ENCODE results near the genes AKAP7 and TAAR2.

- RRBS = no CpG with 5 or more reads among the region's 1 CpG
Measured at GRCh38 chr6:128288810-128289503, 231.4 kb downstream of the PTPRK start.

- RRBS = 5% methylated on average over 7 of the region's 36 CpGs
Measured at GRCh38 chr6:128518972-128519523, 1.4 kb downstream of the PTPRK start.

GRCh38 chr6:128910764-128911508 lies 28.0 kb downstream of the LAMA2 start:
- RRBS = no CpG with 5 or more reads among the region's 23 CpGs

DNA sequence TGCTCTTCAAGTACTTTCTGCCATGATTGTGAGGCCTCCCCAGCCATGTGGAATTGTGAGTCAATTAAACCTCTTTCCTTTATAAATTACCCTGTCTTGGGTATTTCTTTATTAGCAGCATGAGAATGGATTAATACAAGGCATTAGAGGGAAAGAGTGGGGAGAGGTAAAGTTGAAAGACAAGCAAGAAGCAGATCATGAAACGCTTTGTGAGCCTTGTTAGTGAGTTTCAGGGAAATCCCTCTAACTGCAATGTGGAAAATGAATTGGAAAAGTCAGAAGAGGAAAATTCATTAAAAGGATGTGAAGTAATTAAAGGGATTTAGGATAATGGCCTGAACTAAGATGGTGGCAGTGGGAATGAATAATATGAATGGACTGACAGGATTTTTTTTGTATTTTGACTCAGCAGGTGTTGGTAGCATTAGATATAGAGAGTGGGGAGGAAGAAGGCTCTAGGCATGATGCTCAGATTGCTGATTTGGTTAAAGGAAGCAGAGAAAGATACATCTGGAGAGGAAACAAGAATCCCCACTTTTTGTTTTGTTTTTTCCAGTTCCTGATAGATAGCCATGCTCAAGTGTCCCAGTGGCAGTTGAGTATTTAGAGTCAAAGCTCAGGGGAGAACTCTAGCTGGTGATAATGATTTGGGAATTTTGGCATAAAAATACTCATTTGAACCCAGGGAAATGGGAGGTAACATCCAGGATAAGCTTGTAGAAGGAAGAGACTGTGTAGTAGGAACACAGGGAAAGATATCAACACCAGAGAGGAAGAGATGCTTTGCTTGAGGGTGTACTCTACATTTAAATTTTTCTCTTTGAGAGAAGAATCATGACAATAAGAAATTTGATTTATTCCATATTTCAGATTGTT lies 93.1 kb downstream of the LAMA2 start:
- RRBS = no CpG with 5 or more reads among the region's 1 CpG

- RRBS = no CpG with 5 or more reads among the region's 6 CpGs
Measured at GRCh38 chr6:129246268-129246869, 363.4 kb downstream of the LAMA2 start.

DNA sequence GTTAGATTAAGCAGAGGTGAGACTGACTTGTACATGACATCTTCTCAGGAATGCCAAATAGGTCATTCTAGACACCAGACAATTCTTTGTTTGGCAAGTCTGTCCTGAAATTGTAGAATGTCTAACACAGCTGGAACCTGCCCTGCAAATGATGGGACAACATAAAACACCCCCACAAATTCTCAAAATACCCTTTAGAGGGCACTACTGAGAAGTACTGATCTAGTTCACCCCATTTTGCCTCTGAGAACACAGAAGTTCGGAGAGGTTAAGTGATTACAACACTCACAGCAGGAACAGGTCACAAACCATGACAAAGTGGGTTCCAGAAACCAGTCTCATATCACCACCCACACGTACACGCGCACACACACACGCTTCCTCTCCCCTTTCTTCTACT lies 38.2 kb downstream of the ARHGAP18 start:
- RRBS = no CpG with 5 or more reads among the region's 5 CpGs

- RRBS = no CpG with 5 or more reads among the region's 7 CpGs
Measured at GRCh38 chr6:129775083-129775482, 65.1 kb upstream of the ARHGAP18 start.

DNA sequence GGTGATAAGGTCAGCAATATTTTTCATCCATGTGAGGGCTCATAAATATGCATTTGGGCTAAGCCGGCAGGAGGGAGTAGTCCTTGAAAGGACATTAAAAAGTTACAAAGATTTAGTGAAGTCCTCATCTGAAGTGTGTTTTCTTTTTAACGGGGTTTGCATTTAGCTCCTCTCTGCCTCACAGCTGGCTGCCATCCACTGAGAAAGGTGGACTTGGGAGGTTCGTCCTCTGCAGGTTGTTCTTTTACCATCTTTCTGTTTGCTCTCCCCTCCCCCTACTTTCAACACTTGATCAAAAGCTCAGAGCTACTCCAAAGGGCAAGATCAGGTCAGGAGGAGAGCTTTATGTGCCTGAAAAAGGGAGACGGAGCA lies 26.2 kb downstream of the SMLR1 start:
- RRBS = no CpG with 5 or more reads among the region's 4 CpGs

DNA sequence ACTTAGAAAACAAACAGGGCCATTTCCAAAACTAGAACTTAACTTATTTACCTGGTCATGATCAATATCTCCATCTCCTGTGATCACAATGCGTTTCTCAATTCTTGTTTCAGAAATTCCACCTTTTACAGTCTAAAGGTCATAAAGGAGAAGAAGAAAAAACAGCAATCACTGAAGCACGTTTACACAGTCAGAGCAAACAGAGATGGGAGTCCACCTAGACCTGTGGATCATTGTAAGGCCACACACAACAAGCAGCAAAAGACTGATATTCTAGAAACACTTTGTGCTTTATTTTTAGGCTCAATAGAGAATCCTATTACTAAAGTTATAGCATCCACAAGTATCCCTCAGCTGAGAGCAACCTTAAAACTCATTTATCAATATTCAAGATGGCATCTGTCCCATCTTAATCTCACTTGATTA lies 36.4 kb downstream of the SMLR1 start:
- RRBS = no CpG with 5 or more reads among the region's 2 CpGs

GRCh38 chr6:131134833-131136141 lies at the start of gene AKAP7:
Gene AKAP7 (plus strand): TSS chr6:131135467.
- RRBS = 1% methylated on average over 44 of the region's 108 CpGs

DNA sequence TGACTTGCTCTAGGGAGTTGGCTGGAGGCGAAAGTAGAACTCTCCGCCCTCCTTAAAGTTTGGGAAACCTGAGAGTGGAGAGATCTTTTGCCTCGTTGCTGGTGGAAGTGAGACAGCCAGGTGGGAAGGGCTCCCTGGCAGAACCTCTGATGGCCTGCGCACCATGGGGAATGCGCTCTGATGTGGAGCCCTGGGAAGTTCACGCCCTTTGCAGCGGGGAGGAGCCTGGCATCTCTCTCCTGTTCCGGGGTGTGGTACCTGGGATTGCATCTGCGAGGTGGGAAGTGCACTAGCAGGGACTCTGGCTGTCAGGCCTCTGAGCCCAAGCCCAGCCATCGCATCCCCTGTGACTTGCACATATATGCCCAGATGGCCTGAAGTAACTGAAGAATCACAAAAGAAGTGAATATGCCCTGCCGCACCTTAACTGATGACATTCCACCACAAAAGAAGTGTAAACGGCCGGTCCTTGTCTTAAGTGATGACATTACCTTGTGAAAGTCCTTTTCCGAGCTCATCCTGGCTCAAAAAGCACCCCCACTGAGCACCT lies 159.9 kb downstream of the AKAP7 start:
- RRBS = no CpG with 5 or more reads among the region's 14 CpGs

DNA sequence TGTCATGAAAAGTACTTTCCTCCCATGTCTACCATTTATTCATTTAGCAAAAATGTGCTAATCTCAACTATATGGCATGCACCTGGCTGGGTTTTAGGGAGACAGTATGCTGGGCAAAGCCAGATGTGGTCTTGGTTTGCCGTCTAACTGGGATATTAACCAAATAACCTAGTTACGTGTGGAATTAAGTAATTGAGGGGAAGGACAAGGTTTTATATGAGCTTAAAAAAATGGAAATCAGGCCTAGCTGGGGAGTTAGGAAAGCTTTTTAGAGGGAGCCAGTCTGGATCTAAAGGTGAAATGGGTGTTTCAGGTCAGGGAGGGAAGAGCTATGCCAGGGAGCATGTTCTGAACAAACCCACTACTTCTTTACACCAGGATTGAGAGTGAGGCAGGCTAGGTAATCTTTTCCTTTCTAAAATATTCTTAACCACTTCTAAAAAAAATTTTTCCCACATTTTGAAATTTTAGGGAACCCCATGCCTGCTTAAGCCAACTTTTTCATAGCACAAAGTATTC lies 41.4 kb downstream of the ENPP1 start:
- RRBS = no CpG with 5 or more reads among the region's 2 CpGs

GRCh38 chr6:131949567-131949691 lies 1.7 kb downstream of the CCN2 start:
- RRBS = no CpG with 5 or more reads among the region's 1 CpG

GRCh38 chr6:132624122-132624517 lies at the start of gene TAAR2:
Gene TAAR2 (minus strand): TSS chr6:132624275.
- RRBS = no CpG with 5 or more reads among the region's 6 CpGs

DNA sequence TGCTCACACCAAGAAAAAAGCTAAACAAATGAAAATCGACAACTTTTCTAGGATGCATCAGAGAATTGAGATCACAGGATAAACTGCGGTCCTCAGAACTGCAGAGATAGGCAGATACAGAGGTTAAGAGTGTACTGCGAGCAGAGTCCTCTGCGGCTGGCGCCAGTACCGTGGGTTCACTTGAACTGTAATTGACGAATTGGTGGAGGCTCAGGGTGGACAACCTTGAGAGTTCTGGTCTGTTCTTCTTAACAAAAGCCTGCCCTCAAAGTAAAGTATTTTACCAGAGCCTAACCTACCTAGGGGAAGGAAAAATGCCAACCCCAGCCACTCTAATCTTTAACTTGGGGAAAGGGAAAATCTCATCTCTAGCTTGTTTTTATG lies 2.4 kb upstream of the VNN1 start:
- RRBS = no CpG with 5 or more reads among the region's 7 CpGs

DNA sequence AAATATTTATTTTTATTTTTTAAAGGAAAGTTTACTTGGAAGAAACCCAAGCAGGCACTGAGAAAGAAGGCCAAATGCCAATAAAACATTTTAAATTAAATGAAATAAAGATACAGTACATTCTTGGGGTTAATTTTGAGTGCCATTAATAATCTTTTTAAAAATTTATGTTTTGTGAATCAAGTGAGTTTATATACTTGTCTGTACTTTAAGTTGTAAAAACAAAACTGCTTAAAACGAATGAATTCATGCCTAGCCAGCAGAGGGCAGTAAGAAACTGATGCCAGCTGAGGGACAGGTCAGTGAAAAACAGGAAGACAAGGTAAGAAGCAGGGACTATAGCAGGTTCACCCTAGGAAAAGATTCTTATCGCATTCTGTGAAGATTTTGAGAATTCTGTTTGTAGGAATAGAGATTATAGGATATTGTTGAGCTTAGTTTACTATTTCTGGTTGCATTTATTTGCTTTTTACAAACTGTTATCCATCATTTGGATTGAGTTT lies 8.6 kb downstream of the RPS12 start:
- RRBS = no CpG with 5 or more reads among the region's 2 CpGs

DNA sequence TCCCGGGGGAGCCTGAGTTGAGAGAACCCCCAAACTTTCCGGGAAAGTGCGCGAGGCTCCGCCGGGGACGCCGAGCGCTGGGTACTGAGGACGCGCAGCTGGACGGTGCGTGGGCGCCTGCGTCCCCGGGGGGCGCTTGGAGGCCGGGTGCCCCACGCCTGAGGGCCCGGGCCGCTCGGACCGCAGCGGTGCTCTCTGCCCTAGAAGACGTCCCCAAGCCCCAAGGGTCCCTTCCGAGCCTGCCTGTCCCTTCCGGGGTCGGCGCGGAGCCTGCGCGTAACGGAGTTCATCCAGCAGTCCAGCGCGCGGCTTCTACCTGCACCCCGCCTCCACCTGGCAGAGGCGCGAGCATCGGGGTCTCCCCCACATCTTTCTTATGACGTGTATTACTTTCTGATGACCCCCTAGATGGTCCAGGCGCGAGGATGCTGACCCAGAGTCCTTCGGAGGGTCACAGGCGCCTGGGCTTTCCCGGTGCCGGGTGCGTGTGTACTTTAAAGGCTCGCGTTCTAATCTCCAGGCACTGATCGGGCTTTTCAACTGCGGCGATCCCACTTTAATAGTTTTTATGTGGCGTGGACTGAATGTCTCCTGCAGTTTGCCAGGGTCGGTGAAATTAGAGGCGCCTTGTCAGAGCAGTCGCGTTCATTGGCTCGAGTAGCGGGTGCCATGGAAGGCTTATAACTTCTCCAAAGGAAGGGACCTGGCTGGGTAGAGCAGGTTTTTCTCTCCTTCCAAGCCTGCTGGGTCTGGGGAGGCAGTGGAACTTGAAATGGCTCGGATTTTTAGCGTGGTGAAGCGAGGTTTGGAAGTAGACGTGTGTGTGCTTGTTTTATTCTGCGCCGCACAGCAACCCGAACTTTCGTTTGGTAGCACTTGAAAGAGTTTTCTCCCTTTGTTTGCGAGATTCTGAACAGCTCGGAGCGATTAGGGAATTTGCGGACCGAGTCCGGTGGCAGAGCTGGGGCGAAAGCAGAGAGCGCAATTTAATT lies 925 bp downstream of the EYA4 start:
- RRBS = 1% methylated on average over 20 of the region's 76 CpGs

GRCh38 chr6:133369982-133370327 lies 128.8 kb downstream of the EYA4 start:
- RRBS = no CpG with 5 or more reads among the region's 6 CpGs

Data from iris pigment epithelial cell (primary cell).